Pericardium fibroblast (primary cell): ENCODE measurements around the gene SMG1.

DNA sequence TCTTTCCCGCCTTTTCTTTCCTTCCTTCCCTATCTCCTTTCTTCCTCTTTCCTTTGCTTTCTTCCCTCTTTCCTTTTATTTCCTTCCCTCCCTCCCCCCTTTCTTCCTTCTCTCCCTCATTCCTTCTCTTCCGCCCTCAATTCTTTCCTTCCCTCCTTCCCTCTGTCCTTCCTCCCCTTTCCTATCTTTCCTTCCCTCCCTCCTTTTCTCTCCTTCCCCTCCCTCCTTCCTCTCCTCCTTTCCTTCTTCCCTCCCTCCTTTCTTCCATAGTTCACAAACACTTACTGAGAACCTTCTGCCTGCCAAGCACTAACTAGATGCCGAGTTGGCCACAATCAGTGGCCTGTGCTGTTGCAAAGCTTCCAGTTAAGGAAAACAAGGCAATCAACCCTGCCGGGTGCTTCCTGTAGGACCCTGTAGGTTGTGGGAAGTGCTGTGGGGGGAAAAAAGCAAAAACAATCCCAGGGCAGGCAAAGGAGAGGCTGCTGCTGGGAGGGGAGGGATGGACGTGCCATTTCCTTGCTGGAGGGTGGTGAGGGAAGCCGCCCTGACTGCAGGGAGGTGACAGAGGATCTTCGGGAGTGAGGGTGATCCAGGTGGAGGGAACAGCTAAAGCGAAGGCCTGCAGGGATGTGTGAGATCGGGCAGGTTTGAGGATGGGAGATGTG is 31.6 kb downstream of the ABCC6 start:
- RAMPAGE, long total RNA, result no peak

DNA sequence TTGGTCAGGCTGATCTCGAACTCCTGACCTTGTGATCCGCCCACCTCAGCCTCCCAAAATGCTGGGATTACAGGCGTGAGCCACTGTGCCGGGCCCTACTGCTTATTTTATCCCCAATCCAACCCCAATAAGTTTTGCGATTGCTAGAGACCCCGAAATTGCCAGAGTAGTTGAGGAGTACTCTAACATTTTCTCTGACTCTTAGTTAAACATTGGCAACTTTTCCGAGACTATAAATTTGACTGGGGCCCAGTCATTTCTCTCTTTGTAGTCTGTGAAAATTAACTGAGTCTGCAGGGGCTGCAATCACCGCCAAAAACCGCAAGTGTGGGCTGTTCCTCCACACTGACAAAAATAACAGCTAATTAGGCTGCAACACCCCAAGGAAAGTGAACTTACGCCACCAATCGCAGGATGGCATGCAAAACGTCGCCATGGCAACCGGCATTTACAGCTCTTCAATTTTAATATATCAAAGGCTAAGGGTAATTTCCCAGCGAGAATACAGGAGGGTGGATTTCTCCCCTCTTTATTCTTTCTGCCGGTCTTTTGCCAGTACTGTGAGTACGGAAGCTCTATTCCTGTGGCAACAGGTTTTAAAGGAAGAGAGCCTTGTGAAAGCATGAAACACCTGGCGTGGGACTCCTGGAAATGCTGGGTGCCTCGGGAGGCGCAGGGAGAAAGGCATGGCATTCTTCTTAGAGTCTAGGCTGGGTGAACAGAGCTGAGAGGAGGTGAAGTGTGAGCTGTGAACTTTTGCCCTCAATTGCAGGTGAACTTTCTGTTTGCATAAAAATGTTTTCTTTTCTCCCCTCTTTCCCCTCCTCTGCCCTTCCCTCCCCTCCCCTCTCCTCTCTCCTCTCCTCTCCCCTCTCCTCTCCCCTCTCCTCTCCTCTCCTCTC is 399.9 kb downstream of the XYLT1 start:
- RAMPAGE, long total RNA, result no peak

- RAMPAGE, long total RNA, result no peak
Observed at GRCh38 chr16:17187845-17188699, 282.7 kb downstream of the XYLT1 start.

- RAMPAGE, long total RNA, result no peak
Observed at GRCh38 chr16:17224721-17225779, 245.7 kb downstream of the XYLT1 start.

DNA sequence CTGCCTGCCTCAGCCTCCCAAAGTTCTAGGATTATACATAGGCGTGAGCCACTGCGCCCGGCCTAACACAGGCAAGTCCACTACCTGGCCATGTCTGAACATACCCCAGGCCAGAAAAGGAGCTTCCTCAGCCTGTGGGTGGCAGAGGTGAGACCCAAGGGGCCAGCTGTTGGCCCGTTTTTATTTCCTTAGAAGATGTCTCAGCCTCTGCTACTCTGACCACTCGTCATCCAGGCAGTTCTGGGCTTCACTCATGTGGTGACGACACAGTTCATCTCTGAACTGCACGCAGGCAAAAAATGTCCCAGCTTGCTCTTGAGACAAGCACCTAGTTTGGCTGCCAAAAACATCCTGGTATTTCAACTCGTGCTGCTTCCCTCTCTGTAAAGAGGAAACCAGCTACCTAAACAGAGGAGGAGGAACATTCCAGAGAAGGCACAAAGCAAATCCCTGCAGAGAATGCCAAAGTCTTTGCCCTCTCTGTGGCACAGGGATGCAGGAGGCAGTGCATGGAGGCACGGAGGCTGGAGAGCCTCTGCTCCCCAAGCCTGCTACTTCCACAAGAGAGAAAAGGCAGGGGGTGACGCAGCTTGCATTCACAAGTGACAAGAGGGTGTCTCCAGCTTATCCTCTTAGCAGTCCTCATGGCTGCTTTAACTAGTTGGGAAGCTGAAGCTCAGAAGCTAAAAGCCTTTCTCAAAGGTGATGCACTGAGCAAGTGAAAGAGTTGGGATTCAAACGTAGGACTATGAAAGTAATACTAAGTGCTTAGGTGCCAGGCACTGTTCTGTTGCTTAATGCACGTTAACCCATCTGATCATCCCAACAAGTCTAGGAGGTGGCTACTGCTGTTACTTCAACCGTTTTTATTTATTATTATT is 125.6 kb downstream of the XYLT1 start:
- RAMPAGE, long total RNA, result no peak

- RAMPAGE, long total RNA, result no peak
Observed at GRCh38 chr16:17448891-17449507, 21.8 kb downstream of the XYLT1 start.

DNA sequence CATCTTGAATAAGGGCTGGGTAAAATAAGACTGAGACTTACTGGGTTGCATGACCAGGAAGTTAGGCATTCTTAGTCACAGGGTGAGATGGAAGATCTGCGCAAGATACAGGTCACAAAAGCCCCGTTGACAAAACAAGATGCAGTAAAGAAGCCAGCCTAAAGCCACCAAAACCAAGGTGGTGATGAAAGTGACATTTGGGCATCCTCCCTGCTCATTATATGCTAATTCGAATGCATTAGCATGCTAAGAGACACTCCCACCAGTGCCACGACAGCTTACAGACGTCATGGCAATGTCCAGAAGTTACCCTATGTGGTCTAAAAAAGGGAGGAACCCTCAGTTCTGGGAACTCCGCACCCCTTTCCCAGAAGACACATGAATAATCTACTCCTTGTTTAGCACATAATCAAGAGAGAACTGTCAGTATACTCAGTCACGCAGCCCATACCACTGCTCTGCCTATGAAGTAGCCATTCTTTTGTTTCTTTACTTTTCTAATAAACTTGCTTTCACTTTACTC is 120.4 kb upstream of the XYLT1 start:
- RAMPAGE, long total RNA, result no peak

DNA sequence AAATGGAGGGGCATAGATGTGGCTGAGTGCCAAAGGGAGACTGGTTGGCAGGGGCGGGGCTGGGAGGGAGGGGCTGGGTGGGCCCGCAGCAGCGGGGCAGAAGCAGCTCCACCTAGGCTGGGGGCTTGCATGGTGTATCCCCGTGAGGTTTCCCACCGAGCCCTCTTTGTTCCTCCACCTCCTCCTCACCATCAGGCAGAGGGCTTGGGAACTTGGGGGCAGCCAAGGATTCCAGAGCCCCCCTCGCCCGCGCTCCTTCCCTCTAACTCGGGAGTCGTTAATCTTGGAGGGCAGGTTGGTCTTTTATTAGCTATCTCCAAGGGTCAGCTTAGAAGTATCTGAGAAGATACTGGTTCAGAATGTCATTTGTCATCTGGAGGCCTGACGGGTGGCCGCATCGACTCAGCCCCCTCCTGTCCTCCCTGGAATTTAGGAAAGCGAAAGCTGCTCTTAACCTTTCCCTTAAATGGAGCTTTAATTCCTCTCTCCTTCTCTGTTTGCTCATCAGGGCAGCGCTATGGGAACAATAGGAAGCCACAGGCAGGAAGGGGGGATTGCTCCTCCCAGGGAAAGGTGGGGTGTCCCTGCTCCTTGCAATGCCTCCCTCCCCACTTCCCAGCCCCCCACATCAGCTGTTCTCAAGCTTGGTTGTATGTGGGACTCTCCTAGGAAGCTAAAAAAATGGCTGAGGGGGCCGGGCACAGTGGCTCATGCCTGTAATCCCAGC is 274.3 kb upstream of the XYLT1 start:
- RAMPAGE, long total RNA, result no peak

DNA sequence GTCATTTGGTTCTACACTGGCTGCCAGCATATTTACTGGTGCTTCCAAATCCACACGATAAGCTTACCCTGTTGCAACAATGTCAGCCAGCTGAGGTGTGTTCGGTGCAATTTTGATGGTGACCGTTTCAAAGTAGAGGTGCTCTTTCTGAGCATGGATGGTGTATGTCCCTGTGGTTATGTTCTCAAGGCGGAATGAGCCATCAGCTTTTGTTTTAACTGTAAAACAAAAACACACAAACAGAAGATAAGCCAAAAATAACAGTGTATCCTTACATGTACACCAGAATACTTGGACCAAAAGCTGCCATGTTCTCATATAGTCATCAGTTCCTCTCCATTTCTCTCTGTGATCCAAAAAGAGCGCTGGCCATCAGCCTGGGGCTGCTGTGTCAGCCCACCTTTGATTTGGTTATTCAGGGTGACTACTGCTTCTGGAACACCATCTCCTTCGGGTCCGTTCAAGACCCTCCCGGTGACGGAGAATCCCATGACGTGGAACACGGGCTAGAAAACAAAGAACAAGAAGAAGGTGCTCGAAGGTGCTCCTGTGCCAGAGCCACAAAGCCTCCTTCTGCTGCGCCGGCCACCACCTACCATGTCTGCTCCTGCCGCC is 23.3 kb downstream of the NOMO2 start:
- RAMPAGE, long total RNA, result no peak

DNA sequence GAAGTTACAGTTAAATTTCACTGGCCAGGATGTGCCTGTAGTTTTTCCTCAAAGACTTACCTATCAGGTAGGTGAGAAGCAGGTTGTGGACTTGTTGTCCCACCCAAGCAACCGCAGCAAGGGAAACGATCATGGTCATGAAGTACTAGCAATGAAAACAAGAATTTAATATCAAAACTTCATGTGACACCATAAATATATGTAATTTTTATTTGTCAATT is 4.3 kb upstream of the RPS15A start:
- RAMPAGE, long total RNA, result no peak

DNA sequence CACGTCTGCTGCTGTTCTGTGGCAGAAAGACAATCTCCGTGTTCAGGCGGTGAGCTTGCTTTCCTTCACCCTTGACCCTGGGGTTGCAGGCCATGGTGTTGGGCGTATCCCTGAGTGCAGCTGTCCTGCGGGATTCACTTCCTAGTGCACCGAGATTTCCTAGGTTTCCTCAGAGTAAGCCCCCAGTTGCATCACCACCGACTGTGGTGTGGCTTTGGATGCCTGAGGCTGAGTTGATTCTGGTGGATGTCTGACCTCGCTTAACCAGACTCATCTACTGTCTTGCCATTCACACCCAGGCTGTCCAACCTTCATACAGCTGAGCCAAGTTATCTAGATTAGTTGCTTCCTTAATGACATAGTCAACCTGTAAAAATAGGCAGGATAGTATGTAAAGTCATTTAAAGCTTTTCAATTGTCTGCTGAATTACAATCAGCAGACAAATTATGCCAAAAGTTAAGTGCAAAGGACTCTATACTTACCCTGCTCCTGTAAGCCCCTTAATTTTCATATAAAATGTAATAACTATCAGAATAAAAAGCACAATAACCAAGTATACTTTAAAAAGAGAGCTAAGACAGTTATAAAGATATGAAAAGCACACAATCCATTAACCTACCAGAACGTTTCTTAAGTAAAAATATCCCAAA is 8.1 kb upstream of the ARL6IP1 start:
- RAMPAGE, long total RNA, result no peak

- RAMPAGE, long total RNA, result no peak
Observed at GRCh38 chr16:18858025-18858370, 56.6 kb upstream of the ARL6IP1 start.

DNA sequence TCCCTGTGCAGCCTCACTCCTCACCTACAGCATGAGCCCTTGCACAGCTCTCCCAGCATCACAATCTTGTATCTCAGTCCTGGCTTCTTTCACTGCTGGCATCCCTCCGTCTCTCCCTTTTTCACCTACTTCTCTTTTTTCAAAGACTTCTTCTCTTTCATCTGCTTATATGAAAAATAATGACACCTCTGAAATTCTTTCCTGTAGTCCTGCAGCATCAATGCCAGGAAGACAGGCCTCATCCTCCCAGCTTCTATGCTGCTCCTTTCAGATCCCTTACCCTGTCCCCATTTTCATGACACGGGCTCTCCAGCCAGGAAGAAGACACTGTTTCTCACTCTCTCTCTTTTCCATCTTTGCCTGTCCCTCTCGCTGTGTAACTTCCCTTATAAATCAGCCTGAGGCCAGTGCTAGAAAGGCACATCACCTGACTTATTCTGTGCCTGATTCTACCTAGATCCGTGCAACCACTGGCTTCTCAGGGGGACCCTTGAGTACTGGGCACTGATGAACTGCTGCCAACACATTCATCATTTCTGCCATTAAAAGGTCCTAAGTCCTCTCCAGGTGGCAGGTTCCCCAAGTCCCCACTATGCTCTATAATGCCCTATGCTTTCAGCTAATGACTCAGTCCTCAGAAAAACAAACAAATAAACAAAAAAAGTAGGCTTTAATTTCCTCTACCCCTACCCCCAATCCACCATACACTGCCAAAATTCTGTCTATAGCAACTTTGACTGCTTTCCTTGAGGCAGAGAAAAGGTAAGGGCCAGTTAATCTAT is 60.0 kb upstream of the ARL6IP1 start:
- RAMPAGE, long total RNA, result no peak

GRCh38 chr16:18925246-18926502 is at the start of gene SMG1:
Gene SMG1, minus strand, starts transcription at chr16:18926408.
- RAMPAGE, long total RNA, result no peak

DNA sequence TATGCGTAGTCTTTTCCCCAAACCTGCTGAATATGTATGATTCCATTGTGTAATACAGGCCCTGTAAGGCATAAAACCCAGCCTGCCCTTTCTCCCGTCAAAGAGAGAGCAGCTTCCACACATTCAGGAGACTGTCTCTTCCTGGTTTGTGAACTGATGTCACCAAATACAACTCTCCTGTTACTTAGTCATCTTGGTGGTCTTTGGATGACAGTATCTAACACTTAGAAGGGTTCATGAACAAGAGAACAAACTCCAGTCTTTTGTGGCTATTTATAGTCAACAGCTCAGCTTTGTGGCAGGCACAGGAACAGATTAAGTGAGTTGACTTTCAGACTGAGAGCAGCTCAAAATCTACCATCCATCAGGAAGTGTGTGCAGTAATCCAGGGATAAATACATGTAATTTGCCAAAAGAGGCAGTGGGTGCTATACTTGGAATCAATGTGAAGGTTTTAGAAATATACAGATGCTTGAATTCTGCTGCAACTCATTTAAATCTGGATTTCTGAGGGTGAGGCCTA is 24.6 kb upstream of the TMC7 start:
- RAMPAGE, long total RNA, result no peak

DNA sequence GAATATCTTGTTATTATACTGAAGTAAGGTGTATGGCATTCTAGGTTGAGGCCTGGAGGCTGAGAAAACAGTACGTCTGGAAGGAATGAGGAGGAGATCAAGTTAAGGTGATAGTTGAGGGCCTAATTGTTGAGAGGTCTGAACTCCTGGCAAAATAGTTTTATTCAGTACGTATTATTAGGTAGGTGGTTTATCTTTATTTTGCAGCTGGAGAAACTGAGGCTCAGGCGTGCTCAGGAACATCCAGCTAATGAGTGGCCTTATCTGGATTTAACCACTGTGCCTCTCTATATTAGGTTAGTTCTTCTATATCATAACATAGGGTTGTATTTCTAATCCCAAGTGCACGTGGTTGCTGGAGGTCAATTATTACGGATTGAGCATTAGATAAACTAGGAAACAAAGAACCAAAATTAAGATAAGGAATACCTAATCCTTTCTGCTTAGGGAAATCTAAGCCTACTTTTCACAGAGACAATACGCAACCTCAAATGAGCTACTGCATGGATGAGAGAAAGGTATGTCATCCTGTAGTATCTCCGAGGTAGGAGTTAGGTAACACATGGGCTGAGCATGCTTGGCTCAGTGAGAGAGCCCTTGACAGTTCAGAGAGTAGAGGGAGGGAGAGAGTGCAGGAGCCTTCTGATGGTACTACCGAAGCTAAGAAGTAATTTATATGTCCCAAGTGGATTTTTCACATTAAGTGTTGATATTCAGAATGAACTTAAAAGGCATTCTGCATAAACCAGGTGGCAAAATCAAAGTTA is 59.1 kb downstream of the KNOP1 start:
- RAMPAGE, long total RNA, result no peak

- RAMPAGE, long total RNA, result no peak
Observed at GRCh38 chr16:19704859-19705217, 13.2 kb downstream of the KNOP1 start.

DNA sequence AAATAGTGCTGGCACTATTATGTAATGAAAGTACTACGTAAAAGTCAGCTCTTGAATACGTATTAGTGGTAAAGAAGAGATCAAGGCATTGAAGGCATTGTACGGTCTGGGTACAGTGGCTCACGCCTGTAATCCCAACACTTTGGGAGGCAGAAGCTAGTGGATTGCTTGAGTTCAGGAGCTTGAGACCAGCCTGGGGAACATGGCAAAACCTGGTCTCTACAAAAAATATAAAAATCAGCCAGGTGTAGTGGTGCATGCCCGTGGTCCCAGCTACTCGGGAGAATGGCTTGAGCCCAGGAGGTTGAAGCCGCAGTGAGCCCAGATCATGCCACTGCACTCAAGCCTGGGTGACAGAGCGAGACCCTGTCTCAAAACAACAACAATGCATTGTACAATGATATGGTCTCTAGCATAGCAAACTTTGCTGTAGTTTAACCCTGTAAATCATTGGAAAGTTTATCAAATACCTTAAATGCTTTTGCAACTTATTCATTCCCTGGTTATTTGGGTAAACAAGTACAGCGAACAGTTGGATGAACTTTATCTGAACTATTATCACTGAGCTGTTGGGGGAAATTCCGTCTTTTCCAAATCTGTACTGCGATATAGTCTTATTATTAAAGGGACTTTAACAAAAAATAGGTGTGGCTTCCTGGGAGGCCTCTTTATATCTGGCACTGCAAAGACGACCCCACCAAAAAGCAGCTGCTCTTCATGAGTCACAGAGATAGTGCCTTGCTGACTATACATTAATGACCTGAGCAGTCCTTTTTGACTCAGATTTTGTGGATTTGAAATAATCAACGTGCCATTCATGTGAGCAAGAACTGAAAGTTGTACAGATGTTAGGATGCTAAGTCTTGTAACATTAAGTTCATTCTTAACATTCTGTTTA is 73.5 kb downstream of the GPRC5B start:
- RAMPAGE, long total RNA, result no peak

GRCh38 chr16:19879014-19879867 is 5.4 kb downstream of the GPRC5B start:
- RAMPAGE, long total RNA, result no peak

- RAMPAGE, long total RNA, result no peak
Observed at GRCh38 chr16:19883155-19884205, 1.2 kb downstream of the GPRC5B start.